Zone of skin (tissue), 1 donor: ENCODE measurements around a stretch of chr12.

DNA sequence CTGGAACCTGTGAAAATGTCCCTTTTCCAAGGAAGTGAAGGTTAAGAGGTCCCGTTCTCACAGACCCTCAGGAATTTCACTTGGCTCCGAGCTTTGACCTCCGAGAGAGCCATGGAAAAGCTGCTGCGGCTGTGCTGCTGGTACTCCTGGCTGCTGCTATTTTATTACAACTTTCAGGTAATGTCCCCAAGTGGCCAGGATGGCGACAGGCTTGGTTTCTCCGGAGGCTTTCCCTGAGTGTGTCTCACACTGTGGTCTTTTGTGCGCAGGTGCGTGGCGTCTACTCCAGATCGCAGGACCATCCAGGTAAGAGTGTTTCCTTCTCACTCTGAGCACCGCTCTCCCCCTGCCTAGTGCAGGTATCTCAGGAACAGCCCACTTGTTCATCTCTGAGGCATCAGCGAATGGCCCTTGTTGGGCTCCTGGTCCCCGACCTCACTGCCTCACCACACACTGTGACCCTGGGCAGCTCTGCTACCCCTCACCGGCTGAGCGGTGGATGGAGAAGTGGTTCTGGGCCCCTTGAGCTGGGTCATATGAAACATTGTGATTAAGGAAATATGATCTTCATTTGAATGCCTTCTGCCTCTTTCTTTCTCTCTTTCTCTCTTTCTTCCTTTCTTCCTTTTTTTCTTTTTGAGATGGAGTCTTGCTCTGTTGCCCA lies 780 bp downstream of the ADGRD1 start:
- RRBS: no CpG with 5 or more reads among the region's 15 CpGs

DNA sequence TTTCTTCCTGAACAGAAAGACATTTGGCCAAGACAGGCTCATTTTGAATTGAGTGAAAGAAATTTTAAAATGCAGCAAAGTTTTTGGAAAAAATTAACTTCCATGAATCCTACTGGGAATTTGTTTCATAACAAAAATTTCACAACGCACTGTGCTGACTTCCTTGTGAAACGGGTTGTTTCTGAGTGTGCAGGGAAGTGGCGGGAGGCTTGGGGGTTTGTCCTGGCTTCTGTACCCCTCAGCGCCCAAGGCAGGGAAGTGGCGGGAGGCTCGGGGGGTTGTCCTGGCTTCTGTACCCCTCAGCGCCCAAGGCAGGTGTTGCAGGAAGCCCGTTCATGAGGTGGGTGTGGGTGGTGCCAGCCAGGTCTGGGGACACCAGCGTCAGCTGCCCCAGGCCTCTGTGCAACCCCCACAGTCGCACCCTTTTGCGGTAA lies 25.0 kb downstream of the ADGRD1 start:
- RRBS: no CpG with 5 or more reads among the region's 11 CpGs

- RRBS: 8% methylated on average over 4 of the region's 19 CpGs
Observed at GRCh38 chr12:131229250-131230485, 276.0 kb downstream of the ADGRD1 start.

DNA sequence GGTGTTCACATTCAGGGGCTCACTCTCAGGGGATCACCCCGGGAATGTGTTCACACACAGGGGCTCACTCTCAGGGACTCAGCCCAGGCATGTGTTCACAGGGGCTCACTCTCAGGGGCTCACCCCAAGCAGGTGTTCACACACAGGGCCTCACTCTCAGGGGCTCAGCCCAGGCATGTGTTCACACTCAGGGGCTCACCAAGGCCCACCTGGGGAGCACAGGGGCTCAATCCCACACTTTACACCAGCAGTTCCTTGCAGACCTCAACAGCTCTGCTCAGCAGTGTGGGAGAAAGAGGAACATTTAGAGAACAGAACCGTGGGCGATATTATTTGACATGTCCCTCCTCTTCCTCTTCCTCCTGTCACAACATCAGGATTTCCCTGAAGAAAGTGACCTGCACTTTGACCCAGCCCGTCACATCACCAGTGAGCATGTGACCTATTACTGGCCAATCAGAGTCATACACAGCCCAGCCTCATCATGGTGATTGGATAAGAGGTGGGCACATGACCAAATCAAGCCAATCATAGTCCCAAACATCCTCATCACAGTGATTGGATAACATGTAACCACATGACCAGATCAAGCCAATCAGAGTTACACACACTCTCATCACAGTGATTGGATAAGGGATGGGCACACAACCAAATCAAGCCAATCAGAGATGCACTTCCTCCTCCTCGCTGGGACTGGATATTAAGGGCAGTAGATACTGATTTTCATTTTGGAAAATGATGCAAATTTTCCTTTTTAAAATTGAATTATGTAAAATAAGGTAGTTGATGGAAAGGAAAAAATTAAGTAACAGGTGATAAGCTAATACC lies 359.4 kb upstream of the SFSWAP start:
- RRBS: 86% methylated on average over 1 of the region's 5 CpGs

DNA sequence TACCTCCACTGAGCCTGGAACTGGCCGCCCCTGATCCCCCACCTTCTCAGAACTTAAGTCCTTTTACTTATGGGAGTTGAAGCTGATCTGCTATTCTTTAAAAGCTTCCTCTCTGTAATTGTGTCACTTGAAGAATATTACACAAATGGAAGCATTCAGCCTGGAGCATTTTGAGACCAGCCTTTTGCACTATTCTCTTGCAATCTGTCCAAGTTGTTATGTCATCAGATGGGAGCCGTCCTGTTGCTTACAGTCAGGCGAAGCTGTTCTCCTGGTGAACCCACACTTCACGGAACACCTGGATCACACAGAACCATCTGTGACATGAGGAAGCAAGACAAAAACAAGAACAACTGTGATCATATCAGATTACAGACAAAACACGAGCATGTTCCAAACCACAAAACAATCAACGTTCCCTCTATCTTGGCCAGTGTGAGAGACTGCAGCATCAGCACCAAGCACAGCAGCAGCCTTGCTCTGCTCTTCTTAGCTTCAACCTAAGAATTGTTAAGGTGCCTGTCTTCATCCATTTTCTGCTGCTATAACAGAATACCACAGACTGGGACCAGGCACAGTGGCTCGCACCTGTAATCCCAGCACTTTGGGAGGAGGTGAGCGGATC lies 180.5 kb upstream of the SFSWAP start:
- RRBS: no CpG with 5 or more reads among the region's 8 CpGs

GRCh38 chr12:131607826-131608292 lies 103.0 kb upstream of the SFSWAP start:
- RRBS: no CpG with 5 or more reads among the region's 8 CpGs

GRCh38 chr12:131713929-131715208 lies 3.5 kb downstream of the SFSWAP start:
- RRBS: no CpG with 5 or more reads among the region's 28 CpGs

DNA sequence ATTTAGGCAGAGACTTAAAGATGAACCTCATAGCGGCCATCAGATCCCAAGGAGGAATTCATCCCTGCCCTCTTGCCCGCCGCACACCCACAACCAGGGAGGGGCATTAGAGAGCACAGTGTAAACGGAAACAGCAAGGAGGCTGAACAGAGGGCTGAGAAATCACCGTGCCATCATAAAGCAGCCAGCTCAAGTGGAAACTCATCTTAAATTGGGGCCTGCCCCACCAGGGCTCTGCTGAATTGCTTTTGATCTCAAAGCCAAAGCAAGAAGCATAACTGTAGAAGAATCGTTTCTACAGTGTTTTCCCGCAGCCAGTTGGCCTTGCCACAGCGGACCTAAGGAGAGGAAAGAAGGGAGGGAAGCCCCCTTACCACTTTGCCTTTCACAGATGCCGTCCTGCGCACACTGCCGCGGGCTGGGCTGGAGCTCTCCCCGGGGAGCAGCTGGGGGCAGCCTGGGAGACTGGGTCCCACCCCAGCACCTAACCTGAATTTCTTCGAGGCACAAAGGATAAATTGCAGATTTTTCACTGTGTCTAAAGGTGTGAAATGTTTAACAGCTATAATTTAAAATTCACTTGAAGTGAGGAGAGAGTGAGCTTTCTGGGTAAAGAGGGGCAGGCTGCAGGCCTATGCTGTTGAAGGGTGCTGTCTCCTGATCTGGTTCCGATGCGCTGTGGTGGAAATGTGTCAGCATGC lies 51.8 kb upstream of the MMP17 start:
- RRBS: no CpG with 5 or more reads among the region's 16 CpGs

- RRBS: 15% methylated on average over 2 of the region's 24 CpGs
Observed at GRCh38 chr12:131831540-131832140, 3.4 kb downstream of the MMP17 start.

- RRBS: 50% methylated on average over 1 of the region's 38 CpGs
Observed at GRCh38 chr12:131916810-131917505, 12.1 kb upstream of the PUS1 start.

GRCh38 chr12:131927988-131928722 lies 921 bp upstream of the PUS1 start:
- RRBS: no CpG with 5 or more reads among the region's 36 CpGs

DNA sequence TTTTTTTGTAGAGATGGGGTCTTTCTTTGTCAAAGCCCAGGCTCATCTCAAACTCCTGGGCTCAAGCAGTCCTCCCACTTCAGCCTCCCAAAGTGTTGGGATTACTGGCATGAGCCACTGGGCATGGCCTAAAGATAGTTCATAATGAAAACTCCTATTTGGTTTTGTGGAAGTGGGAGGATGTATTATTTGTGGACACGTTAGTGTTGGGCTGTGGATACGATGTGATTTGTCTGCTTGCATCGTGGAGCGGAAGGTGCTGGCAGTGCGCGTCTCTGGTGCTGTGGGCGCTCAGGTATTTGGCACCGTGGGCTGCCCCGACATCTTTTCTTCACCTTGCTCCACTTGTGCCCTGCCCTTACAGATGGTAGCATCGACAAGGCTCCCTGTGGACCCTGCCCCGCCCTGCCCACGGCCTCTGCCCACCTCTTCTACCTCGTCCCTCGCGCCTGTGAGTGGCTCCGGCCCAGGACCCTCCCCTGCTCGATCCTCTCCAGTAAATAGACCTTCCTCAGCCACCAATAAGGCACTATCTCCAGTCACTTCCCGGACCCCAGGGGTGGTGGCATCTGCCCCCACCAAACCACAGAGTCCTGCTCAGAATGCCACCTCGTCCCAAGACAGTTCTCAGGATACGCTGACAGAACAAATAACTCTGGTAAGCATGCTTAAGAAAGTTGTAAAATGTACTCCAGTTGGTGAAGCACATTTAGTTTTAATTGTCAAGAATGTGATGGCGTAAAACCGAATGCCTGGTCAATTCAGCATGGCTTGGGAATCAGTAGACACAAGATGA lies 36.6 kb downstream of the EP400 start:
- RRBS: 100% methylated on average over 1 of the region's 22 CpGs

DNA sequence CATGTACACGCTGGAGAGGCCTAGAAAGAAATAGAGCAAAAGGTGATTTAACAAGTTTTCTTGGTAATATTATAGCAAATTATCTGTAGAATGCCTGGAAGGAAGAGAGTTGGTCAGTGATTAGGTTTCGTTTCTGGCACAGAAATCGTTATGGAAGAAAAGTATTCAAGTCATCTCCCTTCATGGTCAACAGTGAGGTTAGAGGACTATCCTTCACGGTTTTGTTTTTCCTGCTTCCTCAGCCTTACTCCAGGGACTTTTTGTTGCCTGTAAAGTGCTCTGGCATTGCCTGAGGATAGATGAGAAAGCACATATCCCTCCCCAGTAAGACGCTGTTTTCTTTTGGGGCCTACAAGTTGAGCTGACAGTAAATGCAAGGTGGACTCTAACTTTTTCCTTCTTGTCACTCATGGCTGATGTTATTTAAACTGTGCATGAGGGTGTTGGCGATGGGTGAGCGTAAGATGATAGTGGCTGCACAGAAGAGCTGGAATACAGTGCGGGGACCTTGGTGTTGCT lies 81.3 kb downstream of the EP400 start:
- RRBS: no CpG with 5 or more reads among the region's 8 CpGs

DNA sequence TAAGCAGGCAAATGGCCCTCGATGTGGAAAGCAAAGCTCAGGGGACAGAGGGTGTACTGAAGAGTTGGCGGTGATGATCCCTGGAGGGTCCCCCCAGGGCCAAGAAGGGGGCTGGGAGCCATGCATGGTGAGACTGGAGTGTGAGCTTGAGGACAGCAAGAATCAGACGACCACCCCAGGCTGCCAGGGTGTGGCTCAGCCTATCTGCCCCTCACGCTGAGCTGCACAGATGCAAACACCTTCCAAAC lies 13.6 kb downstream of the DDX51 start:
- RRBS: no CpG with 5 or more reads among the region's 4 CpGs

DNA sequence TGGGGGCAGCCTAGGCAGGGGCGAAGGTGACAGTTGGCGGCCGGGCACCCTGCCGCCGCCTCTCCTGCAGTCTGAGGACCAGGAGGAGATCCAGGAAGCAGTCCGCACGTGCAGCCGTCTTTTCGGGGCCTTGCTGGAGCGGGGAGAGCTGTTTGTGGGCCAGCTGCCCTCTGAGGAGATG lies 417 bp downstream of the NOC4L start:
- RRBS: no CpG with 5 or more reads among the region's 10 CpGs

- RRBS: 52% methylated on average over 6 of the region's 24 CpGs
Observed at GRCh38 chr12:132310271-132310958, 19.0 kb downstream of the GALNT9 start.

DNA sequence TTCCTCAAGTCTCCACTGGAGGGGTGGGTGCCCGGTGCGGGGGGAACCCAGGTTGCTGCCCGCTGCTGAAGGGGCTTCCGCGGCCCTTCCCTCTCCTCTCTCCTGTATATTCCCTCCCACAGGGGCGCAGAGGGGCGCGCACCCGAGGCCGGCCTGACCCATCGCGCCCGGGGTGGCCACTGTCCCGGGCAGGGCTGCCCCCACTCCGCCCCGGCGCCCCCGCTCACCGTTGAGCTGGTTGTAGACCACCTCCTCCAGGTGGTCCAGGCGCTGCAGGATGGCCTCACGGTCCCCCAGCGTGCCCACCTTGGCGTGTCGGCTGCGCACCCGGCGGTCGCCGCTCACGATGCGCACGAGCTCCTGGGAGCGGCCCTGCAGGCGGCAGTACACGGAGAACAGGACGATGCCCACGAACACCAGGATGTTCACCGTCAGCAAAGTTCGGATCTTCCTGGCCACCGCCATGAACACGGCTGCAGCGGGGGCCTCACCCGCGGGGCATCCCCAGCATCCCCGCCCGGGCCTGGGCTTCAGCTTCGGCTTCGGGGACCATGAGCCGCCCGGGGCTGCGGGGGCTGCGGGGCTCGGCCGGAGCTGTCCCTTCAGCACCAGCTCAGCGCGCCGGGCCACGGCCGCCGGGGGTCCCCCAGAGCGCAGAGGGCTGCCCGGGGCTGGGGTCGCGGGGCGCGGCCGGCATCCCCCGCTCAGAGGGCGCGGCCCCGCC lies 488 bp downstream of the GALNT9 start:
- RRBS: 13% methylated on average over 14 of the region's 71 CpGs

- RRBS: 18% methylated on average over 10 of the region's 47 CpGs
Observed at GRCh38 chr12:132444740-132445913, 44.8 kb upstream of the FBRSL1 start.

DNA sequence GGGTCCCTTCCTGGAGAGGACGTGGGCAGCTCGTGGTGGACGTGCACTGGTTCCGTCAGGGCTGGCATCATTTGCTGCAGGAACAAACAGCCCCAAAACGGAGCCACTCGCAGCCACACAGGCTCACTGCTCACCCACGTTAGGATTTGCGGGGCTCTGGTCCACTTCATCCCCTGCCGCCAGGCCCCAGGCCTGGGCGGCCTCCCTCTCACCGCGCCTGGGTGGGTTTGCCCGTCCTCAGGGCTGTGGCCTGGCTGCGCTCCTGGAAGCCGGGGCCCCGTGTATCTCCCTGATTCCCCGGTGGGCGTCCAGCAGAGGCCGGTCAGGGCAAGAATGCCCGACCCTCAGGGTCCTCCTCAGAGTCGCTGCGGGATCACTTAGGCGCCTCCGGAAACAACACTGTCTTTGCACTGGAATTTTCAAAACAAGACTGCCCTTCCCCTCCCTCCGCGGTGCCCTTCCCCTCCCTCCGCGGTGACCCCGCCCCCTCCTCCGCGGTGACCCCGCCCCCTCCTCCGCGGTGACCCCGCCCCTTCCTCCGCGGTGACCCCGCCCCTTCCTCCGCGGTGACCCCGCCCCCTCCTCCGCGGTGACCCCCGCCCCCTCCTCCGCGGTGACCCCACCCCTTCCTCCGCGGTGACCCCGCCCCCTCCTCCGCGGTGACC lies 15.6 kb upstream of the FBRSL1 start:
- RRBS: 88% methylated on average over 6 of the region's 51 CpGs

- RRBS: no CpG with 5 or more reads among the region's 19 CpGs
Observed at GRCh38 chr12:132488216-132488991, 1.5 kb upstream of the FBRSL1 start.